AG09319 (cell line): ENCODE data around the genes KLHL24, AP2M1, ABCF3, PSMD2 and POLR2H.

DNA sequence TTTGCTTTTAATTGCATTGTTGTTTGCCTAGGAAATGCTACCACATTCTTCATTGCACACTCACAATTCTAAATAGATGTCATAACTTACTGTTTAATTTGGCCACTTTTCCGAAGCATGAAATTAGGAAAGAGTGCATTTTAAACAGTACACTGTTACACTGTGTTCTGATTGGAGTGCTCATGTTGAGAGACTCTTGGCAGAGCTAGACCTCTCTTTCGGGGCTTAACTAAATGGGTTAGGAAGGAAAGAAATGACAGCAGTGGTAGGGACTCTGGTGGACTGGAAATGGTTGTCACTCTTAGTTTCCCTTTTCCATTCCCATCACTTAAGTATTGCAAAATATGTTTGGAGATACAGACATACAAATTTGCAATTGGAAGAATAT, 90.4 kb downstream of the DCUN1D1 start:
- RRBS: no CpG with 5 or more reads among the region's 2 CpGs

DNA sequence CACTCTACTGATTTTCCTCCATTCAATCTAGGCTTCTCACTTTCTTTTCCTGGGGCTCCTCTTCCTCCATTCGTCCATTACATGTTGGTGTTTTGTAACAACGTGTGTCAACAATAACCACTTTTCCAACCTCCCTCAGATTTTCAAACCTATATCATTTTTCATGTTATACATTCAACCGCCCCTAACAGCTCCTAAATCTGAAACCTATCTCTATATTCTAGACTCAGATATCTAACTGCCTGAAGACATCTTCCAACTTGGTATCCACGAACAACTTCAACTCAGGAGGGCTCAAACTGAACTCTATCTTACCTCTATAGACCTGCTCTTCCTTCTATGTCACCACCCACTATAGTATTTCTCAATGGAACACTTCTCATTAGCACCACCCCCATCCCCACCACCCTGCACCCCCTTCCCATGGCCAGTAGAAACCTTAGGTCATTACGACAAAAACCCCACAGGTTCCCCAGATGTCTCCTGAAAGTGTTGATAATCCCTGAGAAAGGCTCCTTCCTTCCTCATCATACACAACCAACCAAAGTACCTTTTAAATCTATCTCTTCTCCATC, 28.0 kb downstream of the DCUN1D1 start:
- RRBS: no CpG with 5 or more reads among the region's 5 CpGs

- RRBS: no CpG with 5 or more reads among the region's 62 CpGs
Observed at GRCh38 chr3:183179150-183180023, 16.9 kb upstream of the LAMP3 start.

GRCh38 chr3:183309225-183309741, 56.2 kb downstream of the B3GNT5 start:
- RRBS: no CpG with 5 or more reads among the region's 5 CpGs

GRCh38 chr3:183381092-183381503, 47.3 kb downstream of the MCF2L2 start:
- RRBS: no CpG with 5 or more reads among the region's 3 CpGs

GRCh38 chr3:183490561-183491336, 62.3 kb upstream of the MCF2L2 start:
- RRBS: no CpG with 5 or more reads among the region's 20 CpGs

DNA sequence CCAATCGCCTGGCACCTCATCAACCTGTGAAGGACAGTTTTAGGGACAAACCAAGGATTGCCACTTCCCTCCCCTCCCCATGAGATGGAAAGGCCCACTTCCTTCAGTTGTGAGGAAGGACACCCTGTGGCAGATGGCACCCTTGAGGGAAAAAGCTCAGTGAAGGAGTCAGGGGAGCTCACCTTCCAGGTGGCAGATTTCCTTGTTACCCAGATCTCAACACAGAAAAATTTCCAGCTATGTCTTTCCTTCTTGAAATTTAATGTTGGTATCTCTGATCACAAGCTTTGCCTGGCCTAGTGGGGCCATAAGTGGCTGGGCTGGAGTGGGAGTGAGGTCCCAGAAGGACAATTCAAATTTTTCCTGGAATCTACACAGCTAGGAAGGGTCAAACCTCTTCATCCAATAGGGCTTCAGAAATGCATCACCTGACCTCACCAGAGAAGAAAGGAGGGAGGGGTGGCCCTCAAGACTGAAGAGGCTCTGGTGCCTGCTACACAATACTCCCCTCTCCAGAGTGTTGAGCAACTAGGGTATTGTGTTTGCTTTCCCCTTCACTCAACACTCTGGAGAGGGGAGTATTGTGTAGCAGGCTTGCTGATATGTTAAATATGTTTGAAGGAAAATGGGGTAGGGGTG, 6.0 kb upstream of the KLHL24 start:
- RRBS: no CpG with 5 or more reads among the region's 1 CpG

DNA sequence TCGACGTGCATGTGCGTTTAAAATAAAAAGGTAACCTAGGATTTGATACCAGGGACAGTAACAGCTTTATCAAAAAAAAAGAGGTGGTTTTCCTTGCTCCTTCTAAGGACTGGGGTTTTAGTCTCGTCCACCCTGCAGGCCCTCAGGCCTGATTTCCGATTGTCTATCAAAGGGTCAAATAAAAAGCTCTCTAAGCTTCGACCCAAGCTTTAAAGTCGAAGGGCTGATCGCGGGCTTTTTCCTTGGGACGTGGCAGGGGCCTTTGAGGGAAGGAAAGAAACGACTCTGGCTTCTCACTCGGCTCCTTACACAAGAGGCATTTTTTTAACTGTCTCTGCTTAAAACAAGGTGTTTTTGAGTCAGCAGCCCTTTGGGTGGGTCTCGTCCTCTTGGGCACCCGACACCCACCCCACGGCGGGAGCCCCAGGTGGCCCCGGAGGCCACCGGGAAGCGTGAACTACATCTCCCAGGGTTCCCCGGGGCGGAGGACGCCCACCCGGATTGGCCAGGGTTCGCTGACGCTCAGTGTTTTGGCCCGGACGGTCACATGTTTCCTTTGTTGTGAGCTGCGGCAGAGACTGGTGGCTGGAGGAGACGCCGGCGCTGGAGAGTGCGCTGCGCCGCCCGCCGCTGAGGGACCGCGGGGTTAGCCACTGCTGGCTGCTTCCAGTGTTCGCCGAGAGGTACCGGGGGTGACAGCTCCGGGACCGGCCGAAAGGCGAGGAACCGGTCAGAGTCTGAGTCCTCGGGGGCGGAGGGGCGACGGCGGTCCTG, at the start of gene KLHL24:
TSS of gene KLHL24 (plus strand) at position 559 of the 774 bp plus-strand sequence.
- RRBS: under 1% methylated on average over 20 of the region's 51 CpGs

DNA sequence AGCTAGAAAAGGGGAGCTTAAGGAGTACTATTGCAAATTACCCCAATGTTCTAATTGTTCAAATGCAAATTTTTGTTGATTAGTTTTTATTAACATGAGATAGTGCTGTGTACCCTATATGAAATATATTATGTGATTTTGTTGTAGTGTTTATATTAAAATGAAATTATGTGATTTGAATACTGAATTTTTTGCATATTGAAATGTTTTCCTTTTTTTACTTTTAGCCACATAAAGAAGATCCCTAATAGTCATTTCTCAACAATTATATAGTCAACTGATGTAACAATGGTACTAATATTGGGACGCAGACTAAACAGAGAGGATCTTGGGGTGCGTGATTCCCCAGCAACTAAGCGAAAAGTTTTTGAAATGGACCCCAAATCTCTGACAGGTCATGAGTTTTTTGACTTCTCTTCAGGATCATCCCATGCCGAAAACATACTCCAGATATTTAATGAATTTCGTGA, 14.7 kb downstream of the KLHL24 start:
- RRBS: no CpG with 5 or more reads among the region's 5 CpGs

GRCh38 chr3:183775635-183776193, 49.7 kb downstream of the MAP6D1 start:
- RRBS: no CpG with 5 or more reads among the region's 8 CpGs

DNA sequence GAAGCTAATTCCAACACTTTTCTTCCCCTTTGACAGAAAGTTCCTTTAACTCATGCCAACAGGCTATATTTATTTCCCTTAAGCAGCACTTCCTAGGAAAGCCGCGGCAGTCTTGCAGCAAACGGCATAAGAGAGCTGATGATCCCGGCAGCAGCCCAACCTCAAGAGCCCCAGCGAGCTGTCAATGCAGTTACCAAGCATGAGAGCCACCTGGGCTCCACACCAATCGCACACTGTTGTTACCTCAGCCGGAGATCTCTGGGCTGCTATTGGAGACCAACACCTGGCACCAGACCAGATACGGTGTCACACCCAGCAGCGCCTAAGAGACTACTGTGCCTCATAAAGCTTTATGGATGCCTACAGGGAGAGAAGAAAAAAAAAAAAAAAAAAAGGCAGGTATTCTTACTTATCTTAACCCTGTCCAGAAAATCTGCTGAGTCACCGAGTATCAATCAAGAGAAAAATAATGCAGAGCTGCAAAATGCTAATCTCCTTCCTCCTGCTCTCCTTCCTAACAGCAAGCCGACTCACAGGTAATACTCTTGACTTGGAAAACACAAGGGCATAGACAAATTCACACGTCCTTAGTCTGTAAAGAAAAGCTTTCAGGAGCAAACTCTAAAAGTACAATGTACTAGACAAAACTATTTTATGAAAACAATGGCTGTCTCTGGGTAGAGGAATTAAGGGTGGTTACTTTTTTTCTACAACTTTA, 11.6 kb downstream of the ABCC5 start:
- RRBS: no CpG with 5 or more reads among the region's 12 CpGs

DNA sequence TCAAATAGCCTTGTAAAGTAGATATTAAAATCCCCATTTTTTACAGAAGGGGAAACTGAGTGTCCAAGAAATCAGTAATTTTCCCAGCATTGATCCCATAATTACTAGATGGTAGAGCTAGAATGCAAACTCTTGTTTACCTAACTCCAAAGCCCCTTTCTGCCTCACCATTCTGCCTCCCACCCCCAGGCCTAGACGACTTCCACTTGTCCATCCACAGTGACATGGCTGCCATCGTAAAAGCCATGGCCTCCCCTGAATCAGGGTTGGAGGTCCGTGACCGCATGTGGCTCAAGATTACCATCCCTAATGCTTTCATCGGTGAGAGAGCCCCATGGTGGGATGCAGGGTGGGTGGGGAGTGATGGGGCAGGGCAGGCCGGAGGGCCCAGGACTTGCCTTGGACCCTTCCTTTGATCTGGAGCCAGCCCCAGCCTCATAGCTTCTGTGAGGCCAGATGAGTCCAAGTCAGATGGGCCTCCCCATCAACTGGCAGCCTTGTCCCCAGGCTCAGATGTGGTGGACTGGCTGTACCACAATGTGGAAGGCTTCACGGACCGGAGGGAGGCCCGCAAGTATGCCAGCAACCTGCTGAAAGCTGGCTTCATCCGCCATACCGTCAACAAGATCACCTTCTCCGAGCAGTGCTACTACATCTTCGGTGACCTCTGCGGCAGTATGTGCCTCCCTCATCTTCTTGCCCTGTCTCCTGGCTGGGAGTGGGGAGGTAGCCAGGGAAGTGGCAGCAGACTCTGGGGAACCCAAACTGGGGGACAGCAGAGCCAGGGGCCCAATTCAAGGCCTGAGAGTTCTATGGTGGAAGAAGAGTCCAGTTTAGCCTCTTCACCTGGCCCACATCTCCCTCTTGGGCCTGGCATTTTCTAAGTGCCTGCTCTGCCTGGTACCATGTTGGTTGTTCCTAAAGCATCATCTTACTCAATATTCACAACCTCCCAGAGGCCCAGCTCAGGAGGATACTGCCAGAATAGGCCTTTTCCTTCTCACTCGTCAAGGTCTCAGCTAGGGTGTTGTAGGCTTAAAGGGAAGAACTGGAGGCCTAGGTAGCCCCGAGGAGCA, 6.9 kb upstream of the AP2M1 start:
- RRBS: no CpG with 5 or more reads among the region's 16 CpGs

DNA sequence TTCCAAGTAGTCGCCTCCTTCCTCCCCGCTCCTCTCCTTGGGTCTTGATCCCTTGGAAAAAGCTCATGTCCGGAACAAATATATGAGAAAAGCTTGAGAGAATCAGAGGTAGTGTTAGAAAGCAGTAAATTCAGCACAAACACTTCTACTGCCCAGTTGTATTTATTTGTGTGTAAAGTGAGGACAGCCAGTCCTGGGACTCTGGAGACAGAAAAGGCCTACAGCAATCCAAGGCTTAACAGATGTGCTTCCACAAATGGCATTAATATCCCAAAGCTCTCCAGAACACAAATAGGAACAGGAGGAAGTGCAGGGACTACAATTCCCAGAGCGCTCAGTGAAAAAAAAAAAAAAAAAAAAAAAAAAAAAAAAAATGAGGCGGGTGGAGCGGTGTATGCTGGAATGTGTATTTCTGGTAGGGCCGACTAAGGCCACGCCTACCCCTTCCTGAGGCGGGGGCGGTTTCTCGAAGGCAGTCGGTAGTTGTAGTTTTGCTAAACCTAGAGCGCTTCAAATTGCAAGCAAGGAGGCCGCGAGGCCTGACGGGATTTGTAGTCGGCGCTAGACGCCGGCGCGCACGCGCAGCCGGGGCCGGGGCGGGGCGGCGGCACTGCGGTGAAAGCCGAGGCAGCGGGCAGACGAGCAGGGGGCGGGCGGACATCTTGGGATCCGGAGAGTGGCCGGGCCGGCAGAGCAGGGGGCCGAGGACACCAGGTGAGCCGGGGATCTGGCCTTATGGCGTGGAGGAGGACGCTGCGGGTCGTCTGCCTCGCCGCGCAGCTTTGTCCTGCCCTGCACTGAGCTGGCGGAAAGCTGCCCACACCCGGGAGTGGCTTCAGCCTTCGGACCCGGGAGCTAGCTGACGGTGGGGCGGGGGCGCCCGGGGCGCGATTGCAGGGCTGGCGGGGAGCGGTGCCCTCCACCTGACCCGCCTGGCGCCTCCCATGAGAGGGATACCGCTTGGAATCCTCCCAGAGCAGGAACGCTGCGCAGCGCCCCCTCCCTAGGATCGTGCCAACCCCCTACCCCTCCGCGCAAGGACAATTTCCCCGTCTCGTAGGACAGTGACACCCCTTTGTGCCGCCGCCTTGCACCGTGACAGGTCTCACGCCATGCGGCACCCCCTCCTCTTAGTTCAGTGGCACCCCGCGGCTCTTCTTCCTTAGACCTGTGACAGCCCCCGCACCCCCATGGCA, at the start of gene AP2M1:
TSS of gene AP2M1 (plus strand) at position 610 of the 1,196 bp plus-strand sequence.
- RRBS: 3% methylated on average over 13 of the region's 78 CpGs

DNA sequence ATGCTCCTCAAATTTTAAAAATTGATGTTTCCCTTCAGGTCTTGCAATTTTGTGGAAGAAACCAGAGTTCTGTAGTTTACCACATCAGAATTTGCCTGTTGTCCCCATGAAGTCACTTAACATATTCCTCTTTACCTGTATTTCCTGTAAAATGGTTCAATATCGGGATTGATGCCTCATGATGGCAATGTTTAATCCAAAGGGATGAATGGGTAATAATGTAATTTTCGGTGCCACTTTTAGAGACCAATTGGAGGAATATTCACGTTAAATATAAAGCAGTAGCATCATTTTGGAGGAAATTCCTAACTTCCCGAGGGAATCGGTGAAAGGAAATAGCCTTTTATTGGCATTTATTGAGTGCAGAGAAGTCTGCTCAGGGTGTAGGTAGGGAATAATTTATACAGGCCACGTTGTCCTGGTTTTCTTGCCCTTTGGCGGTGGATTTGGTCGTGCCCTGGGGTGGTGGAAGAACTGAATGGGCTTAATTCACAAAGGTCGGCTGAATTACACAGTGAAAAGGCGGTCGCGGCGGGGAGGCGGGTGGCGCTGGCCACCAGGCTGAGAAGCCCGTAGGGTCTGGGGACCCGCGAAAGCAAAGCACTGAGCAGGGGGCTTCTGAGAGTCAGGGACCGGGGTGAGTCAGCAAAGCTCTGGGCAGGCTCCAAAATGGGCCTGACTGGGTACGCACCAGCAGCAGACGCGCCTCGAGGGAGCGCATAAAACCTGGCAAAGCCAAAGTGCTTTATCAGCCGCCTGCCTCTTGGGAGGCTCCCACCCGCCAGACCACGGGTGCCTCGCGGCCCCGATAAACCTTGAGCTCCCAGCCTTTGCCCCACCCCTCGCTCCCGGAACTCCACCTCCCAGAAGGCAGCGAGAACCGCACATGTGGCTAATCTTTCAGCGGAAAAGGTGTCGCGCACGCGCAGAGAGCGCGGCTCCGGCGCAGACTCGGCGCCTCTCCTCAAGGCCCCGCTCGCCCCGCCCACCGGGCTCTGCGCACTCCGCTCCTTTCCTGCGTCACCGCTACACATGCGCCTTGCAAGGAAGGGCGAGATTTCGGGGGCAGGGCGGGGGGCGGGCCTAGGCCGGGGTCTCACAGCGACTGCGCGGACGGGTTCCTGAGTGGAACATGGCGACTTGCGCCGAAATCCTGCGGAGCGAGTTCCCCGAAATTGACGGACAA, at the start of gene ABCF3:
TSS of gene ABCF3 (plus strand) at position 1,124 of the 1,186 bp plus-strand sequence.
- RRBS: 1% methylated on average over 17 of the region's 70 CpGs

DNA sequence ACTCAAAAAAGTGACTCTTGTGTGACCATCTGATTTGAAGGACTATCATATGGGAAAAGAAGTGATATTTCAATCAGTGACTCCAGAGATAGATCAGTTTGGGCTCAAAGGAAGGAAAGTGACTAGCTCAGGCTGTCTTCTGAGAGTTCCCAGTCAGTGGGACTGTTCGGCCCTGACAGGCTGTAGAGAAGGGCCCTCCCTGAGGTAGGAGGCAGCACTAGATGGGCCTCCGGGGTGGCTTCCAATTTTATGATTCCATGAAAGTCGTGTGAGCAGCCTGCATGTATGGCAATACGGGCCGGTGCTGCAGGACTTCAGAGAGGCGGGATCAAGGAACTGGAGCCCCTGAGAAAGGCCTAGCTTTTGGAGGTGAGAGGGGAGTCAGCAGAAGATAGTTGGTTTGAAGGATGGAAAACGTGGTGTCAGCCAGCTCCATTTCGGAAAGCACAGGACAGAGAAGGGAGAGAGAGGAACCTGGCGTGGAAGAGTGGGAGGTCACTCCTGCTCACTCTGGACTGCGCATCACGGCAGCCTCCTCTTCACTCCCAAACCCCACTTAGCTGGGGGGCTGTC, 9.9 kb downstream of the ABCF3 start:
- RRBS: 72% methylated on average over 4 of the region's 11 CpGs

GRCh38 chr3:184234531-184235293, 5.3 kb downstream of the VWA5B2 start:
- RRBS: 88% methylated on average over 5 of the region's 18 CpGs

GRCh38 chr3:184299153-184299975, at the start of gene PSMD2:
TSS of gene PSMD2 (plus strand) at chr3:184299241.
- RRBS: 2% methylated on average over 13 of the region's 67 CpGs

DNA sequence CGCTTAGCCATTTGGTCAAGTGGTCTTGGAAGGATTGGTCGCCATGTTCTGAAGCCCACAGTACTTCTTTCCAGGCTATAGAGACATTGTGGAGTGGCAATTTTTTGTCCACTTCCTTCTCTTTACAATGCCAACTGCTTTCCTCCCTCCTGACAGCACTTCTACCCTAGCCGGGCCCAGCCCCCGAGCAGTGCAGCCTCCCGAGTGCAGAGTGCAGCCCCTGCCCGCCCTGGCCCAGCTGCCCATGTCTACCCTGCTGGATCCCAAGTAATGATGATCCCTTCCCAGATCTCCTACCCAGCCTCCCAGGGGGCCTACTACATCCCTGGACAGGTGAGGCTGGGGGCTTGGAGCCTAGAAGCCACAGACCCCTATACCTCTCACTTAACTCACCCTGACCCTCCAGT, 2.8 kb downstream of the EIF4G1 start:
- RRBS: no CpG with 5 or more reads among the region's 6 CpGs

- RRBS: under 1% methylated on average over 28 of the region's 57 CpGs
Observed at GRCh38 chr3:184361534-184361976, at the start of gene POLR2H. TSS of gene POLR2H (plus strand) at chr3:184361710.

DNA sequence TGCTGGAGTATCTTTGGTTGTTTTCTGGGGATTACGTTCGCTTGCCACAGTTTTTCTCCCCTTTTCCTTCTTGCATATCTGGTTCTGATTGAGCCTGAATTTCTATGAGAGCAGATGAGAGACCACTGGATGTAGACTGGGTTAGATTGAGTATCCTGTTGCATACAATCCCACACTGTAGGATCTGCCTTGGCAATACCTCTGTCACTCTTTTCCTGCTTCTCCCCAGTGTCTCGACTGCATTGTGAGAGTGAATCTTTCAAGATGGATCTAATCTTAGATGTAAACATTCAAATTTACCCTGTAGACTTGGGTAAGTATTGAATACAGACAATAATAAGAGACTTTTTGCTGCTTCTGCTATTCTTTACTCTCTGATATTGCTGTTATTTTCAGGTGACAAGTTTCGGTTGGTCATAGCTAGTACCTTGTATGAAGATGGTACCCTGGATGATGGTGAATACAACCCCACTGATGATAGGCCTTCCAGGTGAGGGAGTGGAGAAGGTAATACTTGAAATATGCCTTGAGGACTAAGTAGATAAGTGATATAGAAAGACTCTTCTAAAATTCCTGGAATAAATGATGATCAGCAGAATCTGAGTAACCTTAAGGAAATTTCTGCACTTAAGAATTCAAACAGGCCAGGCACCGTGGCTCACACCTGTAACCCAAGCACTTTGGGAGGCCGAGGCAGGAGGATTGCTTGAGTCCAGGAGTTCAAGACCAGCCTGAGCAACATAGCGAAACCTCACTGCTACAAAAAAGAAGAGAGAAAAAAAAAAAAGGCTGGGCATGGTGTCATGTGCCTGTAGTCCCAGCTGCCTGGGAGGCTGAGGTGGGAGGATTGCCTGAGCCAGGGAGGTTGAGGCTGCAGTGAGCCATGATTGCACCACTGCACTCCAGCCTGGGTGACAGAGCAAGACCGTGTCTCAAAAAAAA, 3.5 kb downstream of the POLR2H start:
- RRBS: no CpG with 5 or more reads among the region's 8 CpGs